Neural cell (in vitro differentiated cells): ENCODE data around the gene TNNT3.

DNA sequence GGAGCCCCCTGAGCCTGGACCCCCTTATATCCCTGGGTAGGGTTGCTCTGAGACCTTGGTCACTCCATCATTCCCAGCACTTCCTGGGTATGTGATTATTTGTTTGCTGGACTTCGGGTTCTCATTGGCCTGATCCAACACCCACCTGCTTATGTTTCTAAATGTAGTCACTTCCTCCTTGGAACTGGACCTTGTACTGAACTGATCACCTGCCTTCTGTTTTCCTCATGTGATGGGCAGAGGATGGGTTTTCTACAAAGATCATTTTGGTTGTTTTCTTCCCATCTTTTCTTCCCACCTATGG, 168 bp upstream of the KRTAP5-4 start:
- RAMPAGE, long total RNA: no peak

DNA sequence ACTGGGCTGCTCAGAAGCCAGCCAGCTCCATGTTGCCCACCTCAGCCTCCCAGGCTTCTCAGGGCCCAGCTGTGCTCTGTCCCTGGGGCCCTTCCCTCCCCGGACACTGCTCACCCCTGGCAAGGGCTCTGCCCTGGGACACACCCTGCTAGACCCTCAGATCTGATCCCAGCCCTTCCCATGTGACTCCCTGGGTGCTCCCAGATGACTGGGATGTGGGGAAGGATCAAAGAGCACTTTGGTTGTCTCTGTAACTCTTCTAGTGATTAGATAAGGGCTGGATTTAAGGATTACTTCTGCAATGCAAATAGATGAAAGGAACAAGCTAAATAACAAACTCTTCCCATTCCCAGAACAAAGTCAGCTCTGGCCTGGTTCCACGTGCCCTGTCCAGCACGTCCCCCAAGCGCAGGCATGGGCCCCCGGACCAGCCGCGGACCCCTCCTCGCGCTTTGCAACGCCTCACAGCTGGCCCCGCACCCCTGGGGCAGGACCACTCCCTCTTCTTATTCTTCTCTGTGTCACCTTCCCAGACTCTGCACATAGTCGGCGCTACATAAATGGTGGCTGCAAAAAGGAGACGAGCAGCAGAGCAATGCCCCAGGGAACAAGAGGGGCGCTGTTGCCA, 5.8 kb upstream of the KRTAP5-6 start:
- RAMPAGE, long total RNA: no peak

- RAMPAGE, long total RNA: no peak
These were observed 2.3 kb downstream of the IFITM10 start for GRCh38 chr11:1748056-1748580.

DNA sequence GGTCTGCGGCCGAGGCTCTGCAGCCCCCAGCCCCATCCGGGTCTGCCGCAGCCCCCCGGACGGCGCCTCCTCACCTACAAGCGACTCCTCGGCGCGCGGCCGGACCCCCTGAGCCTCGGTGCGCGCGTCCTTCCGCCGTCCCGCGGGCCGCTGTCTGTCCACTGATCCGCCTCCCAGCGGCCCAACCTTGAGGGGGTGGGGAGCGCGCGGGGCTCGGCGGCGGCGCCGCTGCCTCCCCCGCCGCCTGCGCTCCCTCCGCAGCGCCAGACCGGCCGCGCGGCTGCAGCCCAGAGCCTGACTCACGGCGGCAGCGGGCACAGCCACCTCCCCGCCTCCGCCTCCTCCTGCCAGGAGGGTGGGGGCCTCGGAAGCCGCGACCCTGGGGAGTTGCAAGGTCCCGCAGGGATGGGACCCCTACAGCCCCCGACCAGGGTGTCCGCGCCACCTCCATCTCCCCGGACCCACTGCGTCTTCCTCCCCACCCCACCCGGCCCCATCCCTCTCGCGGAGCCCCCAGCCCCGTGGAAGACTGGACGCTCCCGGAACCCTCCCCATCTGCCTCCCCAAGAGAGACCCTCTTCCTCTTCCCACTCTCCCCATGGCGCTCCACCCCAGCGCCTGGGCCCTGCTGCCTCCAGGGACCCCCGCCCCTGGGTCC, 1.3 kb downstream of the IFITM10 start:
- RAMPAGE, long total RNA: no peak

DNA sequence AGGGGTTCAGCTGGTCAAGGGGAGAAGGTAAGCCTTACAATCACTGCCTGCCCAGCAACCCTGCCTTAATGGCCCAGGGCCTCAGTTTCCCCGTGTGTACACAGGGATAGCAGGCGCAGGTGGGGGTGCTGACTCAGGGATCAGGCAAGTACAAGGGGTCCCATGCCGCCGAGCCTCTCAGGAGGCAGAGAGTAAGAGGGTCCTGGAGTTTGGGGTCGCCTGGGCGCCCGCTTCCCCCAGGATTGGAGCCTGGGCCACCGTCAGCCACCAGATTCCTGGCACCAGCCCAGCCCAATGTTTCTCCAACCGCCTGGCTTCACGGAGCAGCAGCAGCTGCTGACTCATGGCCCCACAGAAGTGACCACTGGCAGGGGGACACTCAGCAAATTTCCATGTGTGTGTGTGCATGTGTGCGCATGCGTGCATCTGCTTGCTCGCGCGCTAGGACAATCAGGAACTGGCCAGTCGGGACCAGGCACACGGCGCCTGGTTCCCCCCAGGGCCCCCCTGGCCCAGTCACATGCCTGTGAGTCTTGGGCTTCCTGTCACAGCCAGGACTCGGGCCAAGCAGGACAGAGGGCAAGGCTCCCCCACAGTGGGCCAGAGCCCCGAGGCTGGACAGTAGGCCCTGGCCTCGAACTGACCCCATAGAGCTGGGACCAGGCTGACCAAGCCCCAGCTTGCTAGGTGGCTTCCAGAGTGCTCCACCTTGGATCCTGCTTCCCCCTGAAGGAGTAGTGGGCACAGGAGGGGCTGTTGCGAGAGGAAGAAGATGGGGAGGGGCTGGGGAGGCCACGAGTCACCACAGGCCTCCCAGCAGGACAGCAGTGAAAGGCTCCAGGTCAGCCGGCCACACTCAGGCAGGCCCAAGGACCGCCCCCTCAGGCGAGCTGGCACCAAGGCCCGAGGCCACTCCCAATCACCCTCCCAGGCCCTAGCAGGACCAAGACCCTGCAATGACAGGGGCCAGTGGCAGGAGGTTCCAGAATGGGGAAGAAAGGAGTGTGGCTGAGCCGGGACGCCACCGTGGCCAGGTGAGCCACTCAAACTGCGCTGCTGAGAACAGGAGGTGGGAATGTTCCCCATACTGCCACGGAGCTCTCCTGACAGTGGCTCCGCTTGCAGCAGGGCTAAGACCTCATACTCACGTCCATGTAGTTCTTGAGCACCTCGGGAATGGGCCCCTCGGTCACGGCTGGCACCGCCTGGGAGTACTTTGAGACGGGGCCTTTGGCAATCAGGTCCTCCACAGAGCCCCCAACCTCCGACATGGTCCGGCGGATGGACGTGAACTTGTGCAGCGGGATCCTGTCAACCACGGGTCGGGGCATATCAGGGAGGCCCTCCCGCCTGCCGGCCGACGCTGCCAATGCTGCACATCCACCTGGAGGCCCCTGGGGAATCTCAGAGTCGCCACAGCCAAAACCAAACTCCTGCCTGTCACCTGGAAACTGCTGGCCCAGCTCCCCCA, 3.0 kb downstream of the CTSD start:
- RAMPAGE, long total RNA: no peak

DNA sequence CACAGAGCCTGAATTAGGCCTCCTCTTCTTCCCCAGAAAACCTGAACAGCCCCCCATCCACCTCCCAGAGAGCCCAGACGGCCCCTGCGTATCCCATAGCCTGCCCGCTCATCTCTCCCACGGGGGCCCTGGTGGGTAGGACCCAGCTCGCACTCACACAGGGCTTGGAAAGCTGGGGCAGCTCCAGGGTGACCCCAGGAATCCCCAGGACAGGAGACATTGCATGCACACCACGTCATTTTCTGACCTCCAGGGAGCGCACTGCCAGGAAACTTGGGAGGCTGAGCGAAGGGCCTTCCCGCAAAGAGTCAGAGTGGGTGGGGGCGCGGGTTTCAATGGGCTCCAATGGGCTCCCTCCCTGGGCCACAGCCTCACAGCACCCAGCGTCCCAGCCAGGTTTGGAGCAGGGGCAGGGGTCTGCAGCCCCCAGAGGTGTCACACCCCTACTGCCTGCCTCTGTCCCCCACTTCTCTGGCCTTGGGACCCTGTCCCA, 8.2 kb upstream of the SYT8 start:
- RAMPAGE, long total RNA: no peak

DNA sequence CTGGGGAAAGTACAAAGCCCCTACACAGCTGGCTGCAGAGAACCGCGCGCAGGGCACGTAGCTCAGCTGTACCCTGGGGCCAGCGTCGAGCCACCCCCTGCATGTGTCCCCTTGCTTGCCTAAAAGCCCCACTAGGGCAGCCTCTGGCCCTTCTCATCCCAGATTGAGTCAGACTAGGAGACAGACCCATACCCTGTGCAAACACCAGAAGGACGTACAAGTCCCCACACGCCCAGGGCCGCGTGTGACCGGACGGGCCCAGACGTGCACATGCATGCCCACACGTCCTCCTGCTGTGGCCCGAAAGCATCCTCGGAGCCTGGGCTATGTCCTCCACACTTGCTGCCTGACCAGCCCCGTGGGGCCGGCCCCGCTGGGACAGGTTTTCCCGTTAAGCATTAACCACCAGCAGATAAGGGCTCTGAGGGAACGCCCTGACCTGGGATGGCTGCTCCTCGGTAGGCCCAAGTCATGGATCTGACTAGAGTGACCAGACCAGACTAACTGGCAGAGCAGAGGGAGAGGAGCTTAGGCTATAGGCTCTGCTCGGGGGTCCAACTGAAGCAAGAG, 4.1 kb upstream of the SYT8 start:
- RAMPAGE, long total RNA: no peak

- RAMPAGE, long total RNA: no peak
These were observed 1.0 kb downstream of the LSP1 start for GRCh38 chr11:1853571-1854614.

DNA sequence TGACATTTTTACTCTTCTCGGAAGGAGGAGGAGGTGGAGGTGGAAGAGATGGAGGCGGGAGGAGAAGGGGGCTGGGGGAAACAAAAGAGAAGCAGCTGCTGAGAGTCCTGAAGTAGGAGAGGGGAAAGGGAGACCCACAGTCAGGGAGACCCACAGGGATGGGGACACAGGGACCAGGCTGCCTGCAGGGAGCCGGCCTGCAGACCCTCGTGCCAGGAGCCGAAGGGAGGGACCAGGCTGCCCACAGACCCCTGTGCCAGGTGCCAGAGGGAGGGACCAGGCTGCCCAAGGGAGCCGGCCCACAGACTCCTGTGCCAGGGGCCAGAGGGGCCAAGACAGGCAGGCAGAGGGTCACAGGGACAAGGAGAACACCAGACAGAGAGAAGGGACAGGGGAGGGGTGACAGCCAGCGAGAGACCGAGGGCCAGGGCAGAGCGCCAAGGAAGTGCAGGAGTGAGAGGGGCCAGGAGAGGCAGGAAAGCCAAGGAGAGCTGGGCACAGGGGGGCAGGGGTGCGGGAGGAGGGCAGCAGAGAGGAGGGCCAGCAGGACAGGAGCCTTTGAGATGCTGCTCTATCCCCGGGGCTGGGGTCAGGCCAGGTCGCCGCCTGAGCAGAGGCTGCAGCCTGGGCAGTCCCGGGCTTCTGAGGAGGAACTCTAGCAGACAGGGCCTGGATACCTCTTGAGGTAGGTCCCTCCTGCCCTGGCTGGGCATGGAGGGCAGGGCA, 11.9 kb downstream of the LSP1 start:
- RAMPAGE, long total RNA: no peak

DNA sequence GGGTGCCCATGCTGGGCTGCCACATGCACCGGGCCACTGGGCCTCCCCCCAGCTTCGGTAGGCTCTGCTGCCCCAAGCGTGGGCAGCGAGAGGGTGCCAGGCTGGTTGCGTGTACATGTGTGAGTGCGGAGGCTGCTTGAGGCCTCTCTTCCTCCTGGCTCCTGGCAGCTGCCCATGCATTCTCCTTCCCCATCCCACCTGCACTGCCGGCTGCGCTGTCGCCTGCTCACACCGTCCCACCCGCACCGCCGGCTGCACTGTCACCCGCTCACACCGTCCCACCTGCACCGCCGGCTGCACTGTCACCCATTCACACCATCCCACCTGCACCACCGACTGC, 12.4 kb downstream of the LSP1 start:
- RAMPAGE, long total RNA: no peak

GRCh38 chr11:1879843-1880818, 11.6 kb downstream of the PRR33 start:
- RAMPAGE, long total RNA: no peak

DNA sequence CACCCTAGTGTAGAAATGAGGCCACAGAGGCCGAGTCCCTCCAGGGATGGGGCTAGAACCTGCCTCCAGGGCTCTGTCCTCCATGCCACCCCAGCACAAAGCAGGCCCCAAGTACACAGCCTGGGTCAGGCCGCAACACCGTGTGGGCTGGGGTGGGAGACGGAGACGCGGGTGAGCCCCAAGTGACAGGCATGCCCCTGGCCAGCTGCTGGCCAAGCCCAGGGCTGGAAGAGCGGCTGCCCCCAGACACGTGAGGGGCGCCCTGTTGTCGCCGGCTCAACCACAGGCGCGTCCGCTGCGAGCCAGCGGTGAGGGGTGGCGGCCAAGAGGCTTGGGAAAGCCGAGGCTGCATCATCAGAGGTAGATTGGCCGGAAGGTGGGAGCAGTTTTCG, 911 bp downstream of the PRR33 start:
- RAMPAGE, long total RNA: no peak

DNA sequence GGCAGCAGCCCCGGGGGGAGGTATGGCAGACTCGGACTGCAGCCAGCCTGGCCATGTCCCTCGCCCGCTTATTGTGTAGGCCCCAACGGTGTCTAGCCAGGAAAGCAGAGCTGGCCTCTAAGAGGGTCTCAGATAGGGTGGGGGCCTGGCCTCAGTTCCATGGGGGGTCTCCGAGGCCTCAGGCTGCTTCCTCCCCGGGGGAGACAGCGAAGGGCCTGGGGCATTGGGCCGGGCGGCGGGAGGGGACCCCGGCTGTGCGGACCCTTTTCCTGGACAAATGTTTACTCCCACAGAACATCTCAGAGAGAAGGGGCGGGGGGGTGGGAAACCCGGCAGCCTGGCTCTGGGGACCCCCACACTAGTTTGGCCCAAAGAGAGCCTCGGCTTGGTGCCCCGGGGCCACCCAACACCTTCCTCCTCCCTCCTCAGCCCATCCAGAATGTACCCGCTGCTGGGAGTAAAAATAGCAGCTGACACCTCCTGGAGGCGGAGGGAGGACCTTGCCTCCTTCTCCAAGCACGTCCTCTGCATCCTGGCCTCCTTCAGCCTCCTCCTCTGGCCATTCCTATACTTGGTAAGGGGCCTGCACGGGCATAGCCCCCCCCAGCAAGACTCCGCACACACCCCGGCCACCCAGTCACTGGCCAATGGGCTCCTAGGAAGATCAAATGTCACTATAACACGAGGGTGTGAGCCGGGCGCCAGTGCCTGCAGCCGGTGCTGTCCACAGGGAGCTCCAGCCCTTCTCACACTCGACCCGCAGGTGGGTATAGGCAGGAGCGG, at the start of gene TNNT3:
Gene TNNT3 (plus strand): TSS at position 704 of the 783 bp plus-strand sequence.
- RAMPAGE, long total RNA: no peak

DNA sequence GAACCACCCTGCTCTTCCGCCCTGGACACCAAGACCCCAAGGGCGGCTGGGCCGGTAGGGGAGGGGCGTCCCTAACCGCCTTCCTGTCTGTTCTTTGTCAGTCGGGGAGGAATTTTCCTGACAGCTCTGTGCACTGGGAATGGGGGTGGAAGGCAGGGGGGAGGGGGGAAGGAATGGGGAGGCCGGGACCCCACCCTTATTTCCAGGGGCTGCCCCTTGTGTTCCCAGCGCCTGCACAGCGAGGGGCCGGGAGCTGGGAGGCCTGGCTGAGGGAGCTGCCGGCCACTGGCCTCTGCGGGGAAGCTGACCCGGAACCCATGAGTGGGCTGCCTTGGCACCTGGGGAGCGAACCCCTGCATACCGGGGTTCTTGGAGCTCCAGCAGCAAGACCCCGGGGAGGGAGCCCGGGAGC, 46.9 kb downstream of the MRPL23 start:
- RAMPAGE, long total RNA: no peak

DNA sequence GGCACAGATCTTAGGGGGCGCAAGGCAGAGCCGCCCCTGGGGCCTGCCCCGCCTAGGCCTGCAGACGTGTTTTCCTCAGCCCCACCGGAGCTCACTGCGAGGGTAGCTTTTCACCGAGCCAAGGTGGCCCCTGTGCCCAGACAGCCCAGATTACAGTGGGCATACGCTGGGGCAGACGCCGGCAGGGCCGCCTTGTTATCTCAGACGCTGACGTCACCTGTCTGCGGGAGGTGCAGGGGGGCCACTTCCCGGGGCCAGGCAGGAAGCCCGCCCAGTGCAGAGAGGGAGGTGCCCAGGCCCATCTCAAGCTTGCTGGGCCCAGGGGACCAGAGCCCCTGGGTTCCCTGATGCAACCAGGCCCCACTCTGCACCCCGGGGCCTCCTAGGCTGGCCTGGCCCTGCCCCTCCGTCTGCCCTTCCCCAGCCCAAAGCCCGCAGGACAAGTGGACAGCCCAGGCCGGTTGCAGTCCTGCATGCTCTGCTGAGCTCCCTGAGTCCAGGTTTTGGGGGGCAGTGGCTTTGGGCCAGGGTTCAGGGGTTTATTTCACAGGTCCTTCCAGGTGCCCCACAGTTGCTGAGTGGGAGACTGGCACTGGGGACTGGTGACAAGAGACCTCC, 38.7 kb downstream of the IGF2 start:
- RAMPAGE, long total RNA: no peak

- RAMPAGE, long total RNA: no peak
These were observed 2.7 kb downstream of the INS start for GRCh38 chr11:2158144-2158923.

DNA sequence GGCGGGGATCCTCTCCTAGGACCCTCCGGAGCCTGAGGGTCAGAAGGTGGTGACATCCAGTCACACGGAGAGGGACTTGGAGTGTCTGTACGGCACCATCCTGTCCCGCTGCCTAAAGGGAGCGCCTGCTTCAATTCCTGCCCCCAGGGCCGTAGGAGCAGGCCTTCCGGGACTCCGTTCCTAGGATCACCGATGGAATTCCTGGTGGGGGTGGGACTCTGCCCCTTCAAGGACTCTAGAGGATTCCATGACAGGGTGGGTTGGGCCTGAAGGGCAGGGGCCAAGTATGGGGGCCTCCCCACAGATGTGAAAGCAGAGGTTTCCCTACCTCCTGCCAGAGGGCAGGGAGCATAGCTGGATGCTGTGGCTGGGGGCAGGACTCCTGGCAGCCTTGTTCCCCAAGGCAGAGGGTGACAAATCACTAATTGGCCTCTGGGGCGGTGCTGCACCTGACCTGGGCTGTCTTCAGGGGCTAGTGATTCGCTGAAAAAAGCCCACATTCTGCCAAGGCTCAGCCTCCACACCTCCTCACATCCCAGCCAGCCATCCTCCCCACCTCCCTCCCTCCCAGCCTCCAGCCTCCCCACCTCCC, 33.2 kb upstream of the TH start:
- RAMPAGE, long total RNA: no peak

DNA sequence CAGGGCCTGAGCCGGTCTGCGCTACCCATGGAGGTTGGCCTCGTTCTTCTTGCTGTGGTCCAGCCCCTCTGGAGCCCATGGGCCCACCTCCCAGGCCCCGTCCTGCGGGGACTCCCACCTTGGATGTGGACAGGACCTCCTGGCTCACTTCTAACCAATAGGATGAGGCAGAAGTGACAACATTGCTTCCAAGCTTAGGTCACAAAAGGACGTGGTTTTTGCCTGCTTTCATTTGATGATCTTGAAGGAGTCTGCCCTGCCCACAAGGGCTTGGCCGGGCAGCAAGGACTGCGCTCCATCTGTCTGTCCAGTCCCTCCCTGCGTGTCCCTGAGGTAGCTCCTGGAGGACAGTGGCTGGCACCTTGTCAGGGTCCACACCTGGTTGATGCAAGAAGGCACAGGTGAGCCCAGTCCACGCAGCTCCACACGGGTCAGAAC, 38.5 kb upstream of the TH start:
- RAMPAGE, long total RNA: no peak

GRCh38 chr11:2390539-2391241, 9.9 kb upstream of the TSSC4 start:
- RAMPAGE, long total RNA: no peak

DNA sequence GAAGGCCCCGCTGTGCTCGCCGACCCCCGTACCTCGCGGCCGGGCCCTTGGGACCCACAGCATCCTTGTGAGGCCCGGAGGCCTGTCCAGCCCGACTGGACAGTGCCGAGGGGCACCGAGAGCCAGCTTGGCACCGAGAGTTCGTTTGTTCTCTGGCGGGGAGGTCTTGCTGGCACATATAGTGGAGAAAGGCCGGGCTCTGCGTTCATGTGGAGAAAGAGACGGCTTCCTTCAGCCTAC, 254 bp downstream of the TSSC4 start:
- RAMPAGE, long total RNA: no peak